PFSK-1 (cell line): ENCODE measurements around the gene ENSG00000188897.

GRCh38 chr16:10866135-10866766 lies 10.8 kb upstream of the CIITA start:
- RRBS: 31% methylated on average over 3 of the region's 8 CpGs

- RRBS: no CpG with 5 or more reads among the region's 8 CpGs
Measured at GRCh38 chr16:10871400-10872096, 5.5 kb upstream of the CIITA start.

- RRBS: no CpG with 5 or more reads among the region's 8 CpGs
Measured at GRCh38 chr16:10946237-10946734, 1.9 kb downstream of the CLEC16A start.

DNA sequence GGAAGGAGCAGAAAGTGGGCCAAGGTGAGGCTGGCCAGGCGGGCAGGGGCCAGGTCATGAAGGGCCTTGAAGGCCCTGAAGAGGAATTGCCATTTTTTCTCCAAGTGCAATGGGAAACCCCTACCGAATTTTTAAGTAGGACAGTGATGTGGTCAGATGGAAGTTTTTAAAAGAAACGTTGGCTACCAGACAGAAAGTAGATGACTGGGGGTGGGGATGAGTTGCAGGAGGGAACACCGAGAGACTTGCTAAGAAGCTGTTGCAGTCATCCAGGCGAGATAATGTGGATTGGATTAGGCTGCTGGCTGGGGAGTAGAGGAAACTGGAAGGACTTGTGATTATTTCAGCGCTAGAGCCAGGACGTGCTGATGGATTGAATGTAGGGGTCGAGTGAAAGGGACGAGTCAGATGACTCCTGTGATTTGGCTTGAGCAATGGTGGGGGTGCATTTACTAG lies 88.4 kb downstream of the CLEC16A start:
- RRBS: no CpG with 5 or more reads among the region's 9 CpGs

DNA sequence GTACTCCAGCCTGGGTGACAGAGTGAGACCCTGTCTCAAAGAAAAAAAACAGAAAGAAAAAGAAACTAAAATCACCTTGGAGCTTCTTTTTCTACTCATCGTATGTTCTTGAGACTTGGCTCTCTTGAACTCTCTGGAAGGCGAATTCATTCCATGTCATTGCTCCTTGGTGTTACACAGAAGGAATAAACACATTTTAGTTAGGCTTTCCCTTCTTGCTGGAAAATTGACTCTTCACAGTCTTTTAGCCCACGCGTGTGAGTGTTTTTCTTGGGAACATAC lies 142.4 kb downstream of the SOCS1 start:
- RRBS: no CpG with 5 or more reads among the region's 4 CpGs

DNA sequence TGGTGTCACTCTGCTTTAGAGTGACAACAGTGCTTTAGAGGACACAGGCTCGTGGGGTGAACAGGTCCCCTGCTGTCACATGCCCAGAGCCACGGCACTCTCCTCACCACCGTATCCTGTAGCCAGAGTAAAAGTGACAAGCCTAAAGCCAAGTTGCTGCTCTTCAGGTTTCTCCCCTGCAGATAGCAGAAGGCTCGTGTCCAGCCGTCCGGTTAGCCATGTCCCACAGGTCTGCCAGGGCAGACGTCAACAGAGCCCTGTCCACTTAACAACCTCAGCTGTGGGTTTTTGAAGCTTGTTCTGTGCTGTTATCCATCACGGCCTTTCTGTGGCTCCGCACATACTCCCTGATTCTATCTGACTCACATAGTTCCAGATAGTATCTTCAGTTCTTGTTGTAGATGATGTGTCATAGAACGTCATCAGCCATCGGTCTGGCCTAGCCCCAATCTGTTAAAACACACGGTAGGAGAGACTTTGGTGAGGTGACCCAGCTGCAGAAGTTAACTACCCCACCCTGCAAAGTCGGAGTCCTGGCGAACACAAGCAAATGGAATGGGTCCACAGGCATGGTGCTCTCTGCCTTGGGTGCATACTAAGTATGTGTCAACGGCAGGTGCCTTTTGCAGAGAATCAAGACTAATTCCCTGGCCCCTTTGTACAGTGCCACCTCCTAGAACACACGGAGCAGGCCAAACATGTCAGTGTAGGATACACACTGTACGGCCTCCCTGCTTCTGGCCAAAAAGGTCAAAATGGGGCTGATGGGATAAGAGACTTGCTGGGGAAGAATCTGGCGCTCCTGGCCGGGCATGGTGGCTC lies 100.5 kb downstream of the SOCS1 start:
- RRBS: no CpG with 5 or more reads among the region's 19 CpGs

GRCh38 chr16:11161738-11162383 lies 94.1 kb downstream of the SOCS1 start:
- RRBS: no CpG with 5 or more reads among the region's 12 CpGs

DNA sequence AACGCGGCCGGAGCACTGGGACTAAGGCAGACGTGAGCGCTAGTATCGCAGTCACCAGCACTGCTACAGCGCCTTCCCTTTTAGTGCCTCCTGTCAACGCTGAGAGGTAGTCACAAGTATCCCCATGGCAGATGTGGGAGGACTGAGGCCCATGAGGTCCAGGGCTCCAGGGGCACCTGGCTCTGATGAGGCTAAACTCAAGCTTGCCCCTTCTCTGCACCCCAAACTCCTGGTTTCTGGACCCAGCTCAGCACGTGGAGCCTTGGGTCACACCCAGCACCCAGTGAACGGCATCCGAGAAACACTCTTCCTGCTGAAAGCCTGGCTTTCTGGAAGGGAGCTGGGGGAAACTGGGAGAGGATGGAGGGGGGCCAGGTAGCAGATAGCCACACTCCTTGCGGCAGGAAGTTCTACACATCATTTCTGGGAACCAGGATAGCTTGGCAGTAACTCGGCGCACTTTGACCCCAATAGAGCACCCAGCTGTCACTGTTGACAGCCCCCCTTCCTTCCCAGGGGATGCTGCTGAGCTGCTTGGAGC lies 50.5 kb downstream of the SOCS1 start:
- RRBS: no CpG with 5 or more reads among the region's 14 CpGs

GRCh38 chr16:11224718-11225970 lies 30.9 kb downstream of the SOCS1 start:
- RRBS: 78% methylated on average over 3 of the region's 32 CpGs

GRCh38 chr16:11297141-11297493 lies 16.0 kb upstream of the PRM1 start:
- RRBS: no CpG with 5 or more reads among the region's 7 CpGs

DNA sequence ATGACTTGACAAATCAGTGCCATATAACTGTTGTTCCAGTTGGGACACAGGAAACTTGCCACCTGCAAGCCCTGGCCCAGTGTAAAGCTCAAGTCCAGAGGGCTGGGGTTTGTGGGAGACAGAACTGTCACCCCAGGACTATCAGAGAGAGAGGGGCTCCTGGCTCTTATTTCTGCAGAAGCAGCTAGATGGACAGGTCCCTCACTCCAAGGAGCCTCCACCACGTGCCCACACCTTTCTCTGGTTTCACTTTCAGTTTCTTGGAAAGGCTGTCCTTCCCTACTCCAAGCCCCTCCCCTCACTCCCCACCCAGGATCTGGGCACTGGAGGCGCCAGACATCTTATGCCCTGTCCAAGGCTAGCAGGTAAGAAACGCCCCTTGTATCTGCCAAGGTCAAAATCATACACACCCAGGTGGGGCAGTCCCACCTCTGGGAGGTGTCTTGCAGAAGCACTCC lies 31.5 kb upstream of the PRM1 start:
- RRBS: no CpG with 5 or more reads among the region's 3 CpGs

GRCh38 chr16:11359318-11359997 lies 14.2 kb downstream of the RMI2 start:
- RRBS: no CpG with 5 or more reads among the region's 8 CpGs

GRCh38 chr16:11364620-11364913 lies 19.3 kb downstream of the RMI2 start:
- RRBS: no CpG with 5 or more reads among the region's 1 CpG

- RRBS: no CpG with 5 or more reads among the region's 19 CpGs
Measured at GRCh38 chr16:11493578-11493918, 33.5 kb downstream of the ENSG00000188897 start.

GRCh38 chr16:11527065-11527264 lies at the start of gene ENSG00000188897:
Gene ENSG00000188897 (minus strand): TSS chr16:11527247.
- RRBS: no CpG with 5 or more reads among the region's 10 CpGs

DNA sequence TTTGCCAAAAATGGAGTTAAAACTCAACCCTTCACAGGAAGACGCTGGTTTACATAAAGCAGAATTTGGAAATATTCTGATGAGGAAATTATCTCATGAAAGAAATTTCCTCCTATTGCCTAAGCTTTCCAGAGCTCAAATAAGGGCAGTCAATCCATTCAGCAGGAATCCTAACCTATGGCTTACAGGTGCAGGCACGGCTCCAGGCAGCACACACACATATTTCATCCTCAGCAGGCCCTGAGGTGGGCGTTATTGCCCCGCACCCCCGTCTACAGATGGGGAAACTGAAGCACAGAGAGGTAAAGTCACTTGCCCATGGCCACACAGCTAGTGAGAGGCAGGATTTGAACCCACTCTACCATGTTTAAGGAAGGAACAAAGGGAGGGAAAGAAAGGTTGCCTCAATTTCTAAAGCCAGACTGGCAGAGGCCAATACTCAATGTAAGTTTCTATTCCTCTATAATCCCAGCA lies 24.1 kb upstream of the ENSG00000188897 start:
- RRBS: no CpG with 5 or more reads among the region's 5 CpGs

DNA sequence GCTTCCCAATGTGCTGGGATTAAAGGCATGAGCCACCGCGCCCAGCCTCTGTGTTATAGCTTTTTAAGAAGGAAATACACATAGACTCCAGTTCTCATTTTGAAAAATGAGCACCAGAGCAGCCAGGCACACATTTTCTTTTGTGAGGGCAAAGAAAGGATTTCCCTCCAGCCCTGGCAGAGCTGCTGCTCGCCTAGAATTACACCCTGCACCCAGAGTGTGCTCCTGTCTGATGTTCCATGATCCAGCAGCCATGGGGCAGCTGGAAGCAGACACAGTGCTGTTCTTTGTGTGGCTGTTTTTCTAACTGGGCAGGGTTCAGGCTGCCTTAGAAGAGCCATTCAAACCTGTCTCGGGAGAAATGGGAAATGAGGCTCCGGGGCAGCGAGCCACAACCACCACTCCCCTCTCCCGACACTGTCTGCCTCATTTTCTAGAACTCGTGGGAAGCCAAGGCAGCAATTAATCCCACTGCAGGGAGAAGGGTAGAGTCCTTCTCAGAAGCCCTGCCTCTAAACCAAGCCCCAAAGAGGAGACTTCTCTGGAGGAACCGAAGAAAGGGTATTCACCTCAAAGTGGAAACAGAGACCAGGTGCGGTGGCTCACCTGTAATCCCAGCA lies 28.9 kb downstream of the LITAF start:
- RRBS: no CpG with 5 or more reads among the region's 10 CpGs

DNA sequence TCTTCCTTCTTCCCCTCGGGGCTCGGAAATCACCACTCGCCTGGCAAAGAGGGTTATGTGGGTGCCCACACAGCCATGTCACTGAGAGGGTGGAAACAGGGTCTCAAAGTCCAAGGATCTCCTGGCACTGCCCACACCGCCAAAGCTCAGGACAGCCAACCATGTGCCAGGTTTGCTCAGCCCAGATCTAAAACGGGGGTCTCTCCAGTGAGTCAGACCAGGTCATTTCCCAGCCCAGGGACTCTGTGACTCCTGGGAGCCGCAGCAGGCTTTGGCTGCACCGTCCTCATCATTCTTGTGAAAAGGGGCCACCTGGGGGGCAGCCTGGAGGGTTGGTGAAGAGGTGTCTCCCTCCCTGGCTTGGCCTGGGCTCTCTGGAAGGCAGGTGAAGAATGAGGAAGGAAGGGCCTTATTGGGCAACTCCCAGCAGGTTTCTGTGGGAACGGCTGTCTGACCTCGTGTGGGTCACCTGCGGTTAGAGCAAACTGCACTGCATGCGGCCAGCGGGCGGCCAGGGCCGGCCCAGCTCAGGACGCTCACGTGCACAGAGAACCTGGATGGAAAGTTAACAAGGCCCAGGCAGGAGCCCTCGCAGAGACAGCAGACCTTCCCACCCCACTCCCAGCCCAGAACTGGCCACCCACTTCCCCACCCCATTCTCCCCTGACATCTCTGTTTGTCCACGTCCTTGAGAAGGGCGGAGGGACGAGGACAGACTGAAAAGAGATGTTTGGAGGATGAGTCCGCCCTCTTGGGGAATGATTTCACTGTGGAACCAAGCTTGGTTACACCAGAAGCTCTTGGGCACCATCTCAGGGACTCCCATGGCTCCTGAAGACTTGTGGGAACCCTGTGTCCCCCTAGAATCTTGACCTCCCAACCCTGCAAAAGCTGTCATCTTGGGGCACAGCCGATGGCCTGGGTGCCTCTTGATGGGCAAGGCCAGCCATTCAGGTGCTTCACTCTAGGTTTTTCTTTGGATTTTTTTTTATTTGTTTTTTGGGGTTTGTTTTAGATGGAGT lies 25.6 kb upstream of the LITAF start:
- RRBS: no CpG with 5 or more reads among the region's 22 CpGs

DNA sequence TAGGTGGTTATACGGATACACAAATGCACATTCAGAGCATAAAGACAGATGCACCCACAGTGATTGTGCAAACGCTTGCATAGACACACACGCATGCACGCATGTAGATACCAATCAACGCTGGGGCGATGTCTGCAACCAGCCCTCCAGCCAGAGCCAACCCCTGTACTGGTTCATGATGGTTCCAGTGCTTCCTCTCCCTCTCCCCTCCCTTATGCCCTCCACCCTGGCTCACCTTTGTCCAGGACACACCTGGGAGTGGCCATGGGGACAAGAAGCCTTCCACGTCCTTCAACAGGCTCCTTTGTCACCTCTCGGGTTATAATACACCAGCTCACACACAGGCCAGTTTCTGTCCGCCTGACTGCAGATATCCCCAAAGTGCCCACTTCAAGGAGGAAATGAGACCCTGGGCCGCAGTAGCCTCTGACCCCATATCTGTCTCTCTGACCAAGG lies 33.0 kb upstream of the SNN start:
- RRBS: no CpG with 5 or more reads among the region's 10 CpGs

- RRBS: no CpG with 5 or more reads among the region's 17 CpGs
Measured at GRCh38 chr16:11674488-11675150, 6.4 kb downstream of the SNN start.